Pericardium (tissue), 1 donor: ENCODE measurements around a stretch of chr2.

- RRBS: no CpG with 5 or more reads among the region's 13 CpGs
Observed at GRCh38 chr2:11938070-11938613, 191.7 kb downstream of the LPIN1 start.

- RRBS: no CpG with 5 or more reads among the region's 3 CpGs
Observed at GRCh38 chr2:12008722-12009076, 262.3 kb downstream of the LPIN1 start.

DNA sequence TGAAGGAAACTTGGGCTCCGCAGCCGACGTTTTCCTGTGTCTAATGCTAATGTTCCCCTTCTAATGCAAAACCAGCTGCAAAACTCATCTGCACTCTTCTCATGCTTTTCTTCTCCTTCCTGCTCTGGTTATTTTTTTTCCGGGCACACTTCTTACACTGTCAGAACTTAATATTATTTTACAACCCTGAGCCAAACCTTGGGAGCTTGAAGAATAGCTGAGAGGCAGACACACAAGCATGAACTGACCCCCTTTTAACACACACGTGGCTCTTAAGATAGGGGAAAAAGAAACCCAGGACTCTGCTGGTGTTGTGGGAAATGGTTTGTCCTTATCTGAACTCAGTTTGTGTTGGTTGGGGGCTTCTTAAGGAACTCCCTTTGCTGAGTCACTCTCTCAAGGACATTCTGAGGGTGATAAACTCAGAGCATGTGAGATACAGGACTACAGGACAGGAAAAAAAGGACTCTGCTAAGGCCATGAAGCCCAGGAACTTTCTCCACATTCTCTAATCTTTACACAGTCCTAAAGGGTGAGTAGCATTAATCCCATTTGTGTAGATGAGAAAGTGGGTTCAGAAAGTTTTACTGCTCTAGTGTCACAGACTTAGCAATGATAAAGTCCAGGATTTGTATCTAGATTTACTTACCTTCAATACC is 439.3 kb upstream of the TRIB2 start:
- RRBS: no CpG with 5 or more reads among the region's 5 CpGs

GRCh38 chr2:12456072-12456878 is 260.5 kb upstream of the TRIB2 start:
- RRBS: no CpG with 5 or more reads among the region's 5 CpGs

- RRBS: no CpG with 5 or more reads among the region's 1 CpG
Observed at GRCh38 chr2:12776322-12776642, 59.5 kb downstream of the TRIB2 start.

DNA sequence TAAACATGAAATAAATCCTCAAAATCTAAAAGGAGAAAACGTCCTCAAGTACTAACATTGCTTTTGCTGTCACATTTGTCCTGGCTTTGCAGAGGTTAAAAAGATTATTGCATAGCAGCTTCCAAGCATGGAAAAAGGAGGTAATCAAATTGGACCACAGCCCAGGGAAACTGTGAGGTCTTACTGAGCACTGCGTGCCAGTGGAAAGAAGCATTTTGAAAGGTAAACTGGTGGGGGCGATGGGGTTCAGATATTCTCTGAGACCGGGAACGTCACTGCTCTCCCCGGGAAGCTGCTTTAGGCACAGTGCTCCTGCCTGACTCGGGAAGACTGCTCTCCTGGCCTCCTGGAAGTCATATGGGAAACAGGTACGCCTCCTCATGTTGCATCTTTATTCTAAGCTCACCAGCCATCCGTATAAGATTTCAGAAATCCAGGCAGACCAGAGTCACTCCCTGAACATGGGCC is 283.9 kb downstream of the TRIB2 start:
- RRBS: no CpG with 5 or more reads among the region's 9 CpGs

GRCh38 chr2:15669692-15669922 is 77.9 kb downstream of the DDX1 start:
- RRBS: no CpG with 5 or more reads among the region's 5 CpGs

GRCh38 chr2:15942484-15943029 is 2.2 kb downstream of the MYCN start:
- RRBS: 3% methylated on average over 45 of the region's 62 CpGs

DNA sequence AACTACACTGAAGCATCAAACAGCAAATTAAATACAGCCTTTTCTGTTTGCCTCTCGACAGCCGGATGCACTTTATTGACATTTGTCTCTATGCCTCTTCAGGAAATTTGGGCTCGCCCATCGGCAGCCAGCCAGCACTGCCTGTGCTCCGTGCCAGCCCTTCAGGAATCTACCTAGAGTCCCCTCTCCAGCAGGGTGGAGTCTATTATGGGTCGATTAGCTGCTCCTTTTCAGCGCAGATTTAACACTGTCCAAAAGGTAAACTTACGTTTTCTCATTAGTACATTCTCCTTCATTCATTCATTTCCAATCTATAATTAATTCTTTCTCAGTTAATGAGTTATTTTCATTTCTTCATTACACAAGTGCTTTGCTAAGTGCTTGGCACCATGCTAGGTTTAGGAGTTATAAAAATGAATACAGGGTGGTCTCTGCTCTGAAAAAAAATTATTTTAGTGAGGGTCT is 91.5 kb downstream of the MYCN start:
- RRBS: no CpG with 5 or more reads among the region's 8 CpGs

- RRBS: no CpG with 5 or more reads among the region's 13 CpGs
Observed at GRCh38 chr2:16094044-16094630, 153.8 kb downstream of the MYCN start.

DNA sequence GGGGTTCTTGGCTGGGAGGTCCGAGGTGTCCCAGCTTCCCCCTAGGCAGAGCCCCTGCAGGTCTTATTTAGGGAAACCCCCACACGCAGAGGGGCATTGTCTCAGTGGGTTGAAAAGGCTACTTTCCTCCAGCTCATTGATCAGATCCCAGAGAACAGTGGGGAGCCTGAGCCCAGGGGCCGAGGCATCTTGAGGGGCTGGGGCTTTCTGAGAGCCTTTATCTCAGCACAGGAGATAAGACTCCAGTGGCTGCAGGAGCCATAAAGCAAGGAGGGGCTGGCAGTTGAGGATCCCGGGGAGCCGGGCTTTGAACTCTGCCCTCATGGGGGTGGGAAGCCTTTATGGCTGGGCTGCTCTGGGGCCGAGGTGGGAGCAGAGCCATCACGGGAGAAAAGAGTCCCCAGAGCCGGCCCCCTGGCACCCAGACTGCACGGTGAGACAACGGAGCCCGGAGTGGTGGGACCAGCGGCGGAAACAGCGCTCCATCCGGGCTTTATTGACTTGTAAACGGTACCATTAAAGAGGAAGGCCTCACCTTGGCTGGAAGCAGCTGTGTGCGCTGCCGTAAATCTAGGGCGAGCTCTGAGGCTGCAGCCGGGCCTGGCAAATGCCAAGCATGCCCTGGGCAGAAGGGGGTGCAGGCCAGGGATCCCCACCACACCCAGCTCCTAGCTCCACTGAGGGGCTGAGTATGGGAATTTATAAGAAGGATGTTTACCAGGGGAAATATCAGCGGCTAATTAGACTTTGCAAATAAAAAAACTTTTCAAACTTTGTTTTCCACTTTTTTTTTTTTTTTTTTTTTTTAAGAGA is 162.6 kb downstream of the MYCN start:
- RRBS: 40% methylated on average over 14 of the region's 21 CpGs

GRCh38 chr2:16105284-16106103 is 165.1 kb downstream of the MYCN start:
- RRBS: no CpG with 5 or more reads among the region's 20 CpGs

DNA sequence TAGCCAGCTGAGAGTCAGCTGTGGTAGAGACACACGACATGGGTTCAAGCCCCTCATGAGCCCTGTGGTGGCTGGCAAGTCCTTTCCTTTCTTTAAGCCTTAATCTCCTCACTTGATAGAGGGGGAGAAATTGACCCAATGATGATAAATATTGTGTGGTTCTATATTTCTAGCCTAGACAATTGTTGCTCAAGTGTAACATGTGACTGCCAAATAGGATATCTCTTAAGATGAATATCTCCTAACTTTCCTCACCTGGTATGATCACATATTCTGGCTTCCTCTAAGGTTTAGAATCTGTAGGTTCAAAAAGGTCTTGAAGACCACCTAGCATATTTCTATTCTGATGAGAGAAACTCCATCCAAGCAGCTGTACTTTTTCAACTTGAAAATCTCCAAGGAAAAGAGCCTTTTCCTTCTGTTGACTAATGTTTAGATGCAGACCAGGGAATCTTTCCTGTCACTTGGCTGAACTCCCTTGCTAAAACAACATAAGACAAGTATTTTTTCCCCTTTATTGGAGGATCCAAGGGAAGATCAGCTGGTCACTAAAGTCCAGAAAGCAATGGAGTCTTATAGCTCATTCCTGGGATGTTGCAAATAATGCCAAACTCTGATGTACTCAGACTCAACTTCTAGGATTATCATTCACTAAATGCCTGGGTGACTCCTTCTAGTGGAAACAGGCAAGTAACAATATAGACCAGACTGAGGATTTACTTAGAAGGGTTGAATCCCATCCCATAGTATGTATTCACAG is 114.8 kb downstream of the CYRIA start:
- RRBS: no CpG with 5 or more reads among the region's 1 CpG

- RRBS: no CpG with 5 or more reads among the region's 2 CpGs
Observed at GRCh38 chr2:16584727-16585372, 80.8 kb downstream of the CYRIA start.

GRCh38 chr2:16635549-16636956 is 29.6 kb downstream of the CYRIA start:
- RRBS: no CpG with 5 or more reads among the region's 21 CpGs

DNA sequence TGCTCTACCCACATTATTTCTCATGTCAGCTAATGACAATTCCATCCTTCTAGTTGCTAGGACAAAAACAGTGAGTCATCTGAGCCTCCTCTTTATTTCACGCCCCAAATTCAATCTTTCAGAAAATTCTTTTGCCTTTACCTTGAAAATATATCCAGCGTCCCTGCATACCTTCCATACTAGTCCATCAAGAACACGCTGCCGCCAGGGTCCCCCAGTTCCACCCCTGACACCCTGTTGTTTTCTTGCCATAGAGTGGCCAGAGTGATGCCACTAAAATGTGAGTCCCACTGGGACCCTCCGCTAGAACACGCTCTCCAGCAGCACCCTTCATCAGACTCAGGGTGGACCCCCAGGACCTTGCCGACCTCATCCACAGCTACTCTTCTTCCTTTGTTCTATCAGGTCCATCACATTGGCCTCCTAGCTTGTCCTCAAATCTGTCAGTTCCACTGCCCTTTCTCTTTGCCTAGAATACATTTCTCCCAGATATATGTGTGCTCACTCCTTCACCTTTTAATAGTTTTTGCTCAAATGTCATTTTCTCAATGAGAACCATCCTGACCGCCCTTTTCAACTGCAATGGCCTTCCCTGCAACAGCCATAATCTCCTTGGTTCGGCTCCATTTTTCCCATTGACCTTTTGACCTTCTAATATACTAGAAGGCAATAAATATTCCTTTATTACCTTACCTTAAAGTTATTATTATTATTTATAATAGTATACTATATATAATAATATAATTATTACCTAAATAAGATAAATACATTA is 23.2 kb downstream of the CYRIA start:
- RRBS: no CpG with 5 or more reads among the region's 9 CpGs

GRCh38 chr2:16653035-16653583 is 12.5 kb downstream of the CYRIA start:
- RRBS: no CpG with 5 or more reads among the region's 3 CpGs

GRCh38 chr2:17441826-17442121 is 76.5 kb downstream of the RAD51AP2 start:
- RRBS: no CpG with 5 or more reads among the region's 8 CpGs

DNA sequence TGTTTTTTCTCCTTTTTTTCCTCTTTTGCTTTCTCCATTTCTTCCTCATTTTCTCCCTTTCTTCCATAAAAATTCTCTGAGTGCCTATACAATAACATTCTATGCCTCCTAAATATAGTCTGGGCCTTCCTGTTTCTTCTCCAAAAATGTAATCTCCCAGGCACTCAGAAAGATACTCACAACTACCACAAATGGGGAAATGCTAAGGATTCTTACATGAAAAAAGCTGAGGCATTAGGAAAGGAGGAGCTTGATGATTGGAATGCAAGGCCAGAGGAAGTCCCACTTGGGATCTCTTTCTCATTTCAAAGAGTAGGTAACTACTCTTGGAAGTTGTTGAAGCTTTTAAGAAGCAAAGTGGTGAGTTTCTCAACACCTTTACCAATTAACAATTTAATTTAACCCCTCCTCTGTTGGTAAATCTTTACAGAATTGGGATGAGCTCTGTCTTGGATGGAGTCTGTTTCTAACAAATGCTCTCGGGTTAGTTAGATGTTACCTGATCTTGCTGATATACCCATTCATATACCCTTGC is 3.4 kb downstream of the VSNL1 start:
- RRBS: no CpG with 5 or more reads among the region's 1 CpG

- RRBS: no CpG with 5 or more reads among the region's 3 CpGs
Observed at GRCh38 chr2:17812910-17813491, 3.3 kb upstream of the MSGN1 start.